Pulmonary lymph node (tissue), 1 donor: Measurements from ENCODE around the gene CADM1.

DNA sequence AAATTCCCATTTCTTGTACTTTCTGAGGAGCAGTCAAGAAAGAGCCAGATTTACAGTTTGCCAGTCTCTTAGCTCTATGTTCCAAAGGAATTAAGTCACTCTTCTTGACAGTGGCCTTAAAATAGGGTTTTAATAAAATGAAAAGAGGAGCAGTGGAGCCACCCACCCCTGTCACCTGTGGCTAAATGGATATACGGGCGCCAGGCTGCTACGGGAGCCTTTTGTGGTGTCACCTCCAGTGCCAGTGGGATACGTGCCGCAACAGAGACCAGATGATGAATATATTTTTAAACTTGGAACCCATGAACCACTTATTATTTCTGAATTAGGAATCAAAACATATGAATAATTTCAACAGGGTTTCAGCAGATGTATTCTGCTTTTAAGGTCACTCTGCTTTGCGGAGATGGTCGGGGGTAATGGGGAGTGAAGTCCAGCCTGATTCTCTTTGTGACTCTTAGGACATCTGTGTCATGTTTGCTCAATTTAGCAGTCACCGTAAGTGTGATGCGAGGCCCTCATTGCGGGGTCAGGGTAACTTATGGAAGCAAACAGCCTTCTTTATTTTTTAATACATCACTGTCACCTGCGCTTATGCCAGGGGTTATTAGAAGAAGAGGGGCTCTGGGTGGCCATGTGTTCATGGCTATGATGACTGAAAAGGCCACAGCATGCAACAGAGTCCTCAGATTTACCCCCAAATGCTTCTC, 64.3 kb downstream of the ZBTB16 start:
- PRO-cap = no peak

GRCh38 chr11:114135213-114136027, 75.9 kb downstream of the ZBTB16 start:
- PRO-cap = no peak

- PRO-cap = no peak
These were observed 108.5 kb downstream of the ZBTB16 start for GRCh38 chr11:114167773-114168623.

DNA sequence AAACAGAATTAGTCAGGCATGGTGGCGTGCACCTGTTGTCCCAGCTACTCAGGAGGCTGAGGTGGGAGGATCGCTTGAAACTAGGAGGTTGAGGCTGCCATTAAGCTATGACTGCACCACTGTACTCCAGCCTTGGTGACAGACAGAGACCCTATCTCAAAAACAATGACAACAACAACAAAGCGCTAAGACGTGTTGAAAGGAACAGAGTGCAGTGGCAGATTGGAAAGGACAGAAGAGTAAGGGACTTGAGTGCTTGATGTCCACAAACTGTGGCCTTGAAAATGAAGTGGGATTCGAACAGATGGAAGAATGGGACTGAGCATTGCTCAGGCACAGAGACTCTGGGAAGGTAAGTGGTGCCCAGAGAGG, 111.2 kb upstream of the NNMT start:
- PRO-cap = no peak

DNA sequence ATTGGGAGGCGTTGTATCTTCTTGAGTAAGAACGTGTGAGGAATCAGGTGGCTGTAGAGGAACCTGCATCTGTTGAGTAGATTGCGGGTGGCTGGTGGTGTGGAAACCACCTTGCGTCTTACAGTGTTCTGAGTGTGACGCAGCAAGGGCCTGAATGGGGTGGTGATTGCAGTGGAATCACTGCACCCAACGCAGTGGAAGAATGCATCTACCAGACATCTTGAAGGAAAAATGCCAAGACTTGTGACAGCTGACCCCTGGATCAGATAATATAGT, 110.7 kb upstream of the NNMT start:
- PRO-cap = bidirectional peak, plus-strand start at position 165 of the sequence, minus-strand start at position 71 of the sequence

DNA sequence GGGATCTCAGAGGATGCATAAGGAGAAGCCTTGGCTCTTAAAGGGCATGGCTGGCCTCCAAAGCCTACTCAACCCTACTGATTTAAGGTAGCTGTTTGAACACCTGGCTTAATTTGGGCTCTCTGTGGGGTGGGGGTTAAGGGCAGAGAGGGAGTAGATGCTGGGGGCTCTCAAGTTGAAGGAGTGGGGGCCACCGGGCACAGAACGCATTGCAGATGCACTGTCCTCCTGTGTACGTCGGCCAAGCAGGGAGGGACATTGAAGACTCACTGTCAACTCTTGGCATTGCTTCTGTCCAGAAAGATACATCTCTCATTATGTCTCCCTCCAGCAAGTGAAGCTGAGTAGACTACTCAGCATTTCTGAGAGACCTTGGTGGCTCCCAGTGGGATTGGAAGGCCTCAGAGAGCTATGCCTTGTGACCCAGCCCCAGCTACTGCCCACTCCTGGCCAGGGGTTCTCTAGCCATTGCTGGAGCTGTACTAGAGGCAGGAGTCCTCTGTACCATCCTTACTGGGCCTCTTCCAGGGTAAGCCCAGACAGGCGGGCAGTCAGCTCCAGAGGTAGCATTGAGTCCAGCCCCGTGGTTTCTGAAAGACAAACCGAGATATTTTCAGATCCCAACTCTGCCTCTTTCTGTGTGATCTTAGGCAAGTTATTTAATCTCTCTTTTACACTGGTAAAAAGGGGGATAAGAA, 56.8 kb upstream of the NNMT start:
- PRO-cap = no peak

DNA sequence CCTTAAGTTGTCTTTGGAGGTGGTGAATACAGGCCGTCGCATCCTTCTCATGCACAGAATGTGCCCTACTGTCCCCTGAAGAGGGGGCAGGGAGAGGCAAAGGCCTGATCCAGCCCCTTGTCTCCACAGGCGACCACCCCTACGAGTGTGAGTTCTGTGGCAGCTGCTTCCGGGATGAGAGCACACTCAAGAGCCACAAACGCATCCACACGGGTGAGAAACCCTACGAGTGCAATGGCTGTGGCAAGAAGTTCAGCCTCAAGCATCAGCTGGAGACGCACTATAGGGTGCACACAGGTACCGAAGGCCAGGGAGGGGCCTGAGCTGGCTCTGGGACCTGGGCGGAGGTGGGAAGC, 49.2 kb upstream of the NNMT start:
- PRO-cap = no peak

- PRO-cap = no peak
These were observed 39.2 kb upstream of the NNMT start for GRCh38 chr11:114257050-114257434.

DNA sequence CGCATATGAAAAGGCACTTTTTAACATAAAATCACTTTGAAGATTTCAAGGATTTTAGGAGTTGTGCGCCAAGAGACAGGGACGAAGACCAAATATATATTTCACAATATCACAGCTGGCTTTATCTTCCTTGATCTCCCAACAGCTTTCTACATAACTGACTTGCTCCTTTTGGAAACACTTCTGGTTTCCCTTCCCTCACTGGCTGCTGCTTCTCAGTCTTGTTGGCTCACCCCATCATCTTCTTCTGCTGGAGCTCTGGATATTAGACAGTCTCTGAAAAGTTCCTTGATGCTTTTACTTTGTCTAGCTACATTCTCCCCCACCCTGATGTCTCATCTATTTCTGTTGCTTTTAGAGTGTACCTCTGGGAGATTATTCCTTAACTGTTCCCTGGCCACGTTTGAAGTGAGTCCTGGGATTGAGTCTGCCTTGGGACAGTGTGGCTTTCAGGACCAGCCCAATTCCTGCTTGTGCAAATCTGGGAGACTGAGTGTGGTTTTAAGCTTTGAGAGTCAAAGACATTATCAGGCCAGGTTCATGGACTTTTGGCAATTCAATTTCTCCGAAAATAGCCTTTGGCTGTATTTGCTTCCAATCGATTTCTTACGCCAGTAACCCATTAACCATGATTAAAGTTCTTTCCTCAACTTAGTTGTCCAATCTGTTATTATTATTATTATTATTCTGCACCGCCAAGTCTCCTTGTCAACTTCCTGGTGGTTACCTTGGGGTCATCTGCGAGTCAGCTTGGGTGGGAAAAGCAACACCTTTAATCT, 30.8 kb upstream of the NNMT start:
- PRO-cap = no peak

DNA sequence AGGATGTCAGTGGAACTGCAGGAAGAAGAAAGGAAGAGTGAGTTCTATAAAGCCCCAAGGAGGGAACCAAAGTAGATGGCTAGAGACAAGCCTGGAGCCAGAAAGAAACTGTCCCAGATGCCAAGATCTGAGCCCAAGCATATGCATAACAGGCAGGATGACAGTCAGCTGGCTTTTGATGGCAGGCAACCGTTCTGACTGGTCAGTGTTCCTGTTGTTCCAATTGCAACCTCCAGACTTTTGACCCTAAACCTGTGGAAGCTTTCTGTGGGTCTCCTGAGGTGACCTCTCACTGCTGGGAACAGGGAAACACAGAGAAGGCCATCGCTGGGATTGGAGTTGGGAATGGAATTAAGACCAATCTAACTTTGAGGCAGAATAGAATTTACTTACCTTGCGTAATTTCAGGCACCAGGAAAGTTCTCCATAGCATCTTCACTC, 21.6 kb upstream of the NNMT start:
- PRO-cap = no peak

DNA sequence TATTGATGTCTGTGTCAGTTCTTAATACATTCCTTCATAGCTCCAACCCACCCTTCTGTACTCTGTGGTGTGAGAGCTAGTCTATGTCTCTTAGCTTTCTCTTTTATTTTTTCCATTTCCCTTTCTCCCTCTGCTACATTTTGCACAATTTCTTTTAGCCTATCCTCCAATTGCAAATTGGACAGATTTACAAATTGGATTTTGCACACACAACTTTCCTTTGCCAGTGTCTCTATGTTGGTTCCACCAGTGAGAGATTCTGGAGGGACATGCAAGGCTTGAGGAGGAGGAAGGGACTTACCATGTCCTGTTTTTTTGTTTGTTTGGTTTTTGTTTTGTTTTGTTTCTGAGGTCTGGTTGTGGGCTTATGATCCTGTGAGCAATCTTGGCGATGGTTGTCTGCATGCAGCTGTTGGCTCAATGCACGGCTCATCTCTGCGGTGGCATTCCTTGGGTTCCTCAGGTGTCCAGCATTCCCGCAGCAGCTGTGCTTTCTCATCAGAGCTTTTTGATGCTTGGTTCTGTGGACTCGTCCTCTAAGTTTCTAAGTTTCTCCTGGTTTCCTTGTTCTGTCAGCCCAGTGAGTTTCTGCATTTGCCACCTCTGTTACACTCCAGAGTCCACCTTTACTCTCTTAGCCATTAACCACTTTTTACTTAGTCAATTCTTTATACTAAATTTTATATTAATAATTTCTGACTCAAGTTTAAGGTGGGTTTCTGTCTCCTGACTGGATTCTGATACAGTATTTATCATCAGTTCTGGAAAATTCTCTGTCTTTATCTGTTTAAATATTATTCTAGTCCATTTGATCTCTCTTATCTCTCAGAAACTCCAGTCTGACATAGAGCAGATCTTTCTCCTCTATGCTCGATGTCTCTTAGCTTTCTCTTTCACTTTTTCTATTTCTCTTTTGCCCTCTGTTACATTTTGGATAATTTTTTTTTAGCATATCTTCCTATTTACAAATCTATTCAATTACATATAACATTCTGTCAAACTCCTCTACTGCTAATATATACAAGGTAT, 4.7 kb upstream of the NNMT start:
- PRO-cap = no peak

DNA sequence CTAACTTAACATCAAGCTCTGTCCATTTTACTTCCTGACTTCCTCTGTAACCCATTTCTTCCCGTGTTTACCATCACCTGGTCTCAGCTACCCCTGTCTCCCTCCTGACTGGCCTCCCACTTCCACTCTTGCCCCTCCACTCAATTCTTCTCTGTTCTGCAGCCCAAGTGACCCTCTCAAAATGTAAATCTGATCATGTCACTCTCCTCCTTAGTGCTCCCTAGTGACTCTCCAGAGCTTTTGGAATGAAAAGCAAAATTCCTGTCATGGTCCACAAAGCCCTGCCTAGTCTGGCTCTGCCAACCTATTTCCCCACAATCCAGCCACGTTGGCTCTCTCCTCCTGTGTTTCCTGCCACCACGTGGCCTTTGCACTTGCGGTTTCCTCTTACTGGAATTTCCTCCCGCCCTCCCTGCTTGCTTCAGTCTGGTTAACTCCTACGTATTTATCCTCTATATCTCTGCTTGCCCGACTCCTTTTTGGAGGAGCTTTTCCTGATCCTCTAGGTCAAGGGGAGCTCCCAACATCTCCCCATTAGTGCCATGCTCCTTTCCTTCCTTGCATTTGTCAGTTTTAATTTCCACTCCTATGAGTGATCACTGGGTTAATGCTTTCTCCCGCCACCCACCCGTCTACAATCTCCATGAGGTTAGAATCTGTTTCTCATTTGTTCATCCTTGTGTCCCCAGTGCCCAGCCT, 11.3 kb downstream of the NNMT start:
- PRO-cap = no peak

GRCh38 chr11:114318871-114319309, 22.7 kb downstream of the NNMT start:
- PRO-cap = unidirectional peak, minus-strand start at chr11:114319012

- PRO-cap = no peak
These were observed 10.2 kb upstream of the NXPE2 start for GRCh38 chr11:114668212-114668437.

- PRO-cap = bidirectional peak, plus-strand start at chr11:115504673, minus-strand start at chr11:115504415
These were observed at the start of gene CADM1 for GRCh38 chr11:115503820-115504540. Gene CADM1 (minus strand): TSS chr11:115504415.

DNA sequence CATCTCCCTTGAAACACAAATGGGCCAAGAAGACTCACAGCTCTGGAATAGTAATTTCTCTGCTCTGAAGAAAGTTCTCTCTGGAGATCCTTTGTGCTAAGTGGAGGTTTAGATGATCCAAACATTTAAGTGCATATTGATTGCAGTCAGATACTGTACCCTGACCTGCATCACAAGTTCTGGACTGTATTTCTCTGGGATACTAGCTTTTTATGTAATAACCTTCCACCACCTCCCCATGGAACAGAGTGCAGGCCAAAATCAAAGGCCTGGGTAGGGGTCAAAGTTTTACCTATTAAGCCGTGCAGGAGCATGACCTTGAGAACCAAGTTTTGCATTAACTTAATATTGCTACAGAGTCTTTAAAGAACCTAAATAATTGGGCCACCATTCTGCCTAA, 19.7 kb upstream of the CADM1 start:
- PRO-cap = no peak

GRCh38 chr11:115590273-115590796, 86.1 kb upstream of the CADM1 start:
- PRO-cap = no peak

GRCh38 chr11:115717082-115717641, 212.9 kb upstream of the CADM1 start:
- PRO-cap = no peak

DNA sequence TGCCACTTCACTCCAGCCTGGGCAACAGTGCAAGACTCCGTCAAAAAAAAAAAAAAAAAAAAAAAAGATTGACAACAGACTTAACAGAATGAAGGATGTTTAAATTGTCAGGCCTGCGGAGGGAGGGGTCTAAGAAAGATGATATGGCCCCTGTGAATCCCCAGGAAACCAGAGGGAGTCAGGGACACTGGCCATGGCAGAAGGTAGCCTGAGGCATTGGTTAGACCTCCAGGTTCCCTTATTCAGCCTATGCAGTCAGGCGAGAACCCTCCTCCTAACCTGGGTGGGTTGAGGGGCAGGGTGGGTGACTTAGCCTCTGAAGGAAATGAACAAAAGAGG, 577.5 kb downstream of the BUD13 start:
- PRO-cap = no peak

- PRO-cap = no peak
These were observed 352.0 kb downstream of the BUD13 start for GRCh38 chr11:116420713-116421320.